Thoracic aorta (tissue), 1 donor: ENCODE measurements around the gene TPBG.

GRCh38 chr6:82181398-82181597, 66.2 kb downstream of the IBTK start:
- RAMPAGE, long total RNA = no peak

DNA sequence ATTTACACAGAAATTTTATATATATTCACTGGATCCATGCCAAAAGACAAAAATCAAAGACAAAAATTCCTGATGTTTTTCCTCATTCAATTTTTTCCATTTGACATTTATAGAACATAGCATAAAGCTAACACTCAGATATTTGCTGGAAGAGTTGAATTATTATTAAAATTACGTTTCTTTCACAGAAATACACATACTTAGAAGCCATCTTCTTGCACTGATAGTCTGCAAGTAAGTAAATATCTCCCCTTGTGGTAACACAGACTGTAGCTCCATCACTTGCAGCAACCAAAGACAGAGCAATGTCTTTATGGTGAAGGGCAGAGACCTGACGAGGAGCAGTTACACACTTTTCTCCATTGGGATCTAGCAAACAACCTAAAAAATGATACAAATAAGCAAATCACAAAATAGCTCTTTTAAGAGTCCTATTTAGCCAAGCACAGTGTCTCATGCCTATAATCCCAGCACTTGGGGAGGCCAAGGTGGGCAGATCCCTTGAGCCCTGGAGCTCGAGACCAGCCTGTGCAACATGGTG, 24.2 kb downstream of the IBTK start:
- RAMPAGE, long total RNA = no peak

DNA sequence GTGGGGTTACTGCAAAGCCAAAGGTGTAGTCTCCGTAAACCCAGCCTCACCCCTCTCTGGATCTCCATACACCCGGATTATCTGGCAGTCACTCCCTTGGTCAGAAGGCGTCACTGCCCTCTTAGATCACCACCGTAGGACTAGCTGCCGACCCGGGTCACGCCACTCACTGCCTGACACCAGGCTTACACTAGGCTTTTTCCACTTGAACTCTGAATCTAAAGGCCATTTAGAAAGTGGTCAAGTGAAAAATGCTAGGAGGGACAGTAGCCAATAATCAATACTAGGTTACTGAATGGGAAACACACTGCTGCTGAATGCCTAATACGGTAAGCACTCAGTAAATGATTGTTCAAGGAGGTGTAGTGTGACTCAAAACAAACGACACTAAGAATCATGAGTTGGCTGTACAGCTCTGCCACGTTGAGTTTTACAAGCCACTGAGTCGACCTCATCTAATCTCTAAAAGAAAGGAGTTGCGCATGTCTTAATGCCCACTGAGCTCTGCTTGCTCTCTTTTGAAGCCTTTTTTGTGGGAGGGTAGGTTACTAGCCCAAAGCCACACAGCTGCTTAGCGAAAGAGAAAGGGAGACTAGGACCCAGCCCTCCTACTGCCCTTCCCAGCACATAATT, 758 bp upstream of the IBTK start:
- RAMPAGE, long total RNA = no peak

DNA sequence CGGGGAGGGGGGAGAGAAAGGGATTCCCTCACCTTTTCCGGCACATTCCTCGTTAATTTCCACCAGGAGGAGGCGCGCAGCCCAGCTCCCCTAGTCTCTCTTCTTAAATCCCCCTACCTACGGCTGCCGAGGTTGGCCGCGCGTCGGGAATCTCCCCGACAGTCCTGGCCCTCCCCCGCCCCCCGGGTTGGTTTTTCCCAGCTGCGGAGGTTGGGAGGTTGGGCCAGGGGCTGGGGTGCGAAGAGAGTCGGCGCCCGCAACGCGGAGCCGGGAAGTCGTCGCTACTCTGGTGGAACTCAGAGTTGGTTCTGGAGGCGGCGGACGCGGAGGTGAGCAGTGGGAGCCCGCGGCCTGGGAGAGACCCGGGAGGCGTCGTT, at the start of gene TPBG:
TSS of gene TPBG (plus strand) at position 238 of the 377 bp plus-strand sequence.
- RAMPAGE, long total RNA = start-site peak on the plus strand centred at position 248 of the sequence, 45 bp wide, 104 reads

DNA sequence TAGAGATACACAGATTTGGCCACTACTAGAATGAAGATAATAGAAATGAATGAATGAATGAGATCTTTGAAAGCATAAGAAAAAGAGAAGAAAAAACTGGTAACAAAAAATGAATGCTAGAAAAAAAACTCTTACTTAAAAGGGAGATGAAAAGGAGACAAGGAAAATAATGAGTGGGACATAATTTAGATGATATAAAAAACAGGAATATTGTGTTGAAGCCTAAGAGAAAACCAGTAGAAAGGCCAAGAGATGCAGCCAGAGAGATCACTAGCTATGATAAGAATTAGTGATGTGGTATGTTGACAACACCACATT, 28.5 kb downstream of the RWDD2A start:
- RAMPAGE, long total RNA = no peak

GRCh38 chr6:83430078-83430862, 581 bp downstream of the ME1 start:
- RAMPAGE, long total RNA = no peak

GRCh38 chr6:83431613-83432205, 858 bp upstream of the ME1 start:
- RAMPAGE, long total RNA = no peak

GRCh38 chr6:83511788-83512170, 555 bp upstream of the PRSS35 start:
- RAMPAGE, long total RNA = no peak

DNA sequence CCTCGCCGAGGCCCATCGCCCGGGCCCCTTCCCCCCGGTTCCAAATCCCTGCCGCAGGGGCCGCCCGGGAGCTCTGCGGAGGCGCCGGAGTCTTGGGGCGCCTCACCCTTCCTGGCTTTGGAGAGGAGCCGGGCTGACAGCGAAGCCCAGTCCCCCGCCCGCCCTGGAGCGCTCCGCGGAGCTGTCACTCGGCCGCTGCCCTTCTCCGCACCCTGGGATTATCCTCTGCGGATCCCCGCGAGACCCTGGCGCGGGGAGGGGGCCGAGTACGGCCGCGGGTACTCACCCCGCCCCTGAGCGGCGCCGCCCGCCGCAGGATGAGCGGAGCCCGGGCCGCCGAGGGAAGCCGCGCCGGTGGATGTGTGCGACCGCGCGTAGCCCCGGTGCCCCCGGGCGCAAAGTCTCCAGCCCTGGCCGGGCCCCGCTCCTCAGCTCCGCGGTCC, 321 bp downstream of the SNAP91 start:
- RAMPAGE, long total RNA = no peak

DNA sequence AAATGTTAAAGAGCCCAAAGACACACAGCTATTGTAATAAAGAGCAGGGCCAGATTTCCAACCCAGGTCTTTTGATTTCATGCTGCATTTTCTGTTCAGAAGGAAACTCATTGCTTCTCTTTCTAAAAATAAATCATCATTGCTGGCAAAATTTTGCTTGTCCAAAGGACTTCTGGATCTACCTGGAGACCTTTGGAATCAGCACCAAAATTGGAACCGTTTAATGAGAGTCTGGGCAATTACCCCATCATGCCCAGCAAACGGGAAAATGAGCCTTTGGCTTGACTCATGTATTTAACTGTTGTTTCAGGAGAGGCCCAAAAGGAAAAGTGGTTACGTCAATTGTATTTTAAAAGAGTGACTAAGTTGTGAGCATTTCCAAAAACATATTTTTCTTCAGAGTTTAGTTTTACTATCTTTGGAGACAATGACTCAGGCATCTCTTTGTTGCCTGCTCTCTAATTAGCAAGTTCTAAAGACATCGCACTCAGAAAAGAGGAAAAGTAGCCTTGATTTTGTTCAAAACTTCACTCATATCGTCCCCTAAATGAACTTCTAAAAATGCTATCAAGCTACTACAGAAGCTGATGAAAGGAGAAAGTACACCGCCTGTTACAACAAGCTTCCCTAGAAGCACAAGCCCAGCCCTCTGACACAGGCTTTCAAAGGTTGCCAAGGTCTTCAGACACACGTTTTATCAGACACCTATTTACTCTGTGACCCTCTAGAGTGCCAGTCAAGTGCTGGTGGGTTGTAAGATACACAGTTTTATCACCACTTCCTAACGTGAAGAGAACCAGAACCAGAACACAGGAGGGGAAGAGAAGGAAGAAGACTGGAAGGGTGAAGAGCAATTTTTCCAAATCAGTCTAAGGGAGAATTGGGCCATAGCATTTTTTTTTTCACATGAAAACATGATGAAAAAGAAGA, 146.2 kb downstream of the TBX18 start:
- RAMPAGE, long total RNA = no peak

GRCh38 chr6:84769329-84769715, 4.9 kb upstream of the TBX18 start:
- RAMPAGE, long total RNA = no peak

GRCh38 chr6:85449654-85449775, 368 bp upstream of the NT5E start:
- RAMPAGE, long total RNA = no peak

GRCh38 chr6:85464144-85464658, 14.3 kb downstream of the NT5E start:
- RAMPAGE, long total RNA = no peak

DNA sequence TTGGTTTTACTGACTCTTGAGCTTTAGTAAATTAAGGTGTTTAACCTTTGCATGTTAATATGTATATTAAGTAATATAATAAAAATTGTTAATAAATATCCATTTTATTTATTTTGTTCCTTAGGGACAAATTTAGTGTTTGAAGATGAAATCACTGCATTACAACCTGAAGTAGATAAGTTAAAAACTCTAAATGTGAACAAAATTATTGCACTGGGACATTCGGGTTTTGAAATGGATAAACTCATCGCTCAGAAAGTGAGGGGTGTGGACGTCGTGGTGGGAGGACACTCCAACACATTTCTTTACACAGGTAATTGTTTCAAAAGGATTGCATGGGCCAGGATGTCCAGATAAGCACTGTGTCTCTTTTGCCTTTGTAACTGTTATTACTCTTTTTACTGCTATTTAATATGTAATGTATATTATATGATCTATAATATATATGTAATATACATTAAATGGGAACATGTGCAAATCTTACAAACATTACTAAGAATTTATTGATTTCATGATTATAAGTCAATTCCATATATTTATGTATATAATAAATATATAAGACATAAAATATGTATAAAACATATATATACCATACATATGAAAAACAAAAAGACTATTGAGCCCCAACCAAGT, 21.3 kb downstream of the NT5E start:
- RAMPAGE, long total RNA = no peak

DNA sequence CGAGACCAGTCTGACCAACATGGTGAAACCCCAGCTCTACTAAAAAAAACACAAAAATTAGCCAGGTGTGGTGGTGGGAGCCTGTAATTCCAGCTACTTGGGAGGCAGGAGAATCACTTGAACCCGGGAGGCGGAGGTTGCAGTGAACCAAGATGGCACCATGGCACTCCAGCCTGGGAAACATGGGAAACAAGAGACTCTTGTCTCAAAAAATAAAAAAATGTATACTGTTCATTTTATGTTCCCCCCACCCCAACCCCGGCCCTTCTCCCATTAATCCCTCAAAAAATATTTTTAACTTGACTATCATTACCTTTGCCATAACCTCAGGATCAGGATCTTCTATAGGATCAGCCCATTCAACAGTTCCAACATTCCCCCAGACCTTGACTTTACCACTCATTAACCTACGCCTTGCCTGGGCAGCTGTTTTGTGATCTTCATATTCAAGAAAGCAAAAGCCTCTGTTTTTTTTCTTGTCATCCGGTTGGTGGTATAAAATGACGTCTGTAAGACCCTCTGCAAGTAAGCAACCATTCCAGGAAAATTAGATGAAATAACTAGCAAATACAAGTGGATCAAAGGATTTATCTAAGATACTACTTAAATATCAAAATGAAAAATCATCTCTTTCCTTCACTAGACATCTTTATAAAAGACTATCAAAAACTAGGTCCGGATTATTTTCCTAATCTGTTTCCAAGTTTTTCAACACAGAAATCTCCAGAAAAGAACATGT, 20.3 kb downstream of the SYNCRIP start:
- RAMPAGE, long total RNA = no peak

DNA sequence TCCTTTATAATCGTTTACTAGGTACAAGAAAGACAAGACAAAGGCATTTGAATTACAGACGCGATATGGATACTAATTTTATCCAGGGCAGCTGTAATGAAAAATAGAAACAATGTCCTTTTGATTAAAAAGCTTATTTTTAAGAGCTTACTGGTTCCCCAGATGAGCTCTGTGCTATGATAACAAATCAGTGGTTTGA, 1.6 kb upstream of the SYNCRIP start:
- RAMPAGE, long total RNA = no peak

GRCh38 chr6:86057166-86057766, 414.6 kb upstream of the SYNCRIP start:
- RAMPAGE, long total RNA = no peak

DNA sequence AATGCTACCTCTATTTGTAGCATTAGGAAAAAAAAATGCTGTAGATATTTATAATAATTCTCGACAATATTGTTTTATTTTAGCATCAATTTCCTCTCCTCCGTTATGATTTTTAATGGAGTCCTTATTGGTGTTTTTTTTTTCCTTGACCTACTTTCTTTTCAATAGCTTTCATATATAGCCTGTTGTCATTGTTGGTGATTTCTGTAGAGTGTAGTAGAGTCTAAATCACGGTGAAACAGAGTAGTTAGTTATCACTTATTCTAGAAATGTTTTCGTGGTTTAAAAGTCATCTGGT, 937 bp upstream of the ZNF292 start:
- RAMPAGE, long total RNA = no peak

GRCh38 chr6:87258992-87260209, 63.0 kb upstream of the SMIM8 start:
- RAMPAGE, long total RNA = no peak

DNA sequence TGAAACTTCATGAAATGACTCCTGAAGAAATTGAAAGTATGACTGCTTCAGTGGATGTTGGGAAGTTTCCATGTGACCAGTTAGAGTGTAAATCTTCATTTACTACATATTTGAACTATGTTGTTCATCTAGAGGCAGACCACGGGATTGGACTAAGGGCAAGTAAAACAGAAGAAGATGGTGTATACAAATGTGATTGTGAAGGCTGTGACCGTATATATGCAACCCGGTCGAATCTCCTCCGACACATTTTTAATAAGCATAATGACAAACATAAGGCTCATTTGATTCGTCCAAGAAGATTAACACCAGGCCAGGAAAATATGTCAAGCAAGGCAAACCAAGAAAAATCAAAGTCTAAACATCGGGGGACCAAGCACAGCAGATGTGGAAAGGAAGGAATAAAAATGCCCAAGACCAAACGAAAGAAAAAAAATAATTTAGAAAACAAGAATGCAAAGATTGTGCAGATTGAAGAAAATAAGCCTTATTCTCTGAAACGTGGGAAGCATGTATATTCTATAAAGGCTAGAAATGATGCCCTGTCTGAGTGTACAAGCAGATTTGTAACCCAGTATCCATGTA, 62.1 kb upstream of the SMIM8 start:
- RAMPAGE, long total RNA = no peak